Measurements from ENCODE around the genes BCOR and CXorf38.

- PRO-cap, 2 experiments, result no peak in any of the 2 experiments
Measured at GRCh38 chrX:40064243-40064922, 33.4 kb downstream of the BCOR start.

- PRO-cap, 2 experiments, result no peak in any of the 2 experiments
Measured at GRCh38 chrX:40070888-40071216, 26.9 kb downstream of the BCOR start.

DNA sequence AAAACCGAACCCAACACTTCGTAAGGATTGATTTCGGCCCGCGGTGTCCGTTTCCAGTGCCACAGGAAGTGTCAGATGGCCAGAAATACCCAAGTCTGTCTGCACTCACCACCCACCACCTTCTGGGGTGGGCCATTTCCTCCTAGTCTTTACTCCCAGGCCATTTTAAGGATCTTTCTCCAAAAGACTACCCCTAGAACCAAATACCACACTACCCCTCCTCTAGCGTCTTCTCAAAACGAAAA is 2.5 kb downstream of the BCOR start:
- PRO-cap, 2 experiments, result no peak in any of the 2 experiments

DNA sequence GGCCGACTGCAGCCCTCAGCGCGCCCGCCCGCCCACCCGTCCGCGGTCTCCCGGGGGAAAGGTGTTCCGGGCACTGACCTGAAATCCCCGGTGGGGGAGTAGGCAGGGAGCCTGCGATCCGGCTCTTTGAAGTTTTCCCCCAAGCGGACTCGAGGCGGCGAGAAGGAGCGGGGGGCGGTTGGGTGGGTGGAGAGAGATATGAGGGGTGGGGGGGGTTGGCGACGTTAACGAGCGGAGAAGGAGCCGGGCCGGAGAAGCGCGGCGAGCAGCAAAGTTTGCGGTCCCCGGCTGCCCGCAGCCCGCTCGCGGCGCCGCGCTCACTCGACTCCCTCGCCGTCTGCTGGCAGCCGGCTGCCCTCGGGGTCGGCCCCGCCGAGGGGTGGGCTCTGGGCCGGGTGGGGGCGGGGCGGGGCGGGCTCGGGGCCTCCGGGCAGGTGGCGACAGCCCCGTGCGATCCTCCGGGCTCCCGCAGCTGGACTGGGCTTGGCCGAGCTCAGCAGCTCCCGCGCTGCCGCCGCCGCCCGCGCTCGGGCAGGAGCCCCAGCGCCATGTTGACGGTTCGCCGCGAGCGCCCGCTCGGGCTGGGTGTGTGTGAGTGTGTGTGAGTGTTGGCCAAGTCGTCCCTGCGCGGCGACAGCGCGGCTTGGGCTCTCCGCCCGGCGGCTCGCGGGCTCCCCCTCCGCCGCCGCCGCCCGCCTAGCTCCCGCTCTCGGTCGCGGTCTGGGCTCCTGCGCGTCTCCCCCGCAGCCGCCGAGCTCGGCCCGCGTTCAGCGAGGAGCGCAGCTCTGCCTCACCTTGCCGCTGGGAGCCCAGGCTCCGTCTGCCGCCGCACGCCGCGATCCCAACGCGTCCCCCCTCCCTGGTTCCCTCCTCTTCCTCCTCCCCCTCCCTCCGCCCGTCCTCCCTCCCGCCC is at the start of gene BCOR:
Gene BCOR (minus strand): TSS at position 822 of the 913 bp plus-strand sequence.
- PRO-cap, 2 experiments, result peak in 2 of 2 experiments; most common plus-strand start position 251 of the sequence (in 1); most common minus-strand start position 339 of the sequence (in 2)

GRCh38 chrX:40102343-40103741 is 5.1 kb upstream of the BCOR start:
- PRO-cap, 2 experiments, result no peak in any of the 2 experiments

DNA sequence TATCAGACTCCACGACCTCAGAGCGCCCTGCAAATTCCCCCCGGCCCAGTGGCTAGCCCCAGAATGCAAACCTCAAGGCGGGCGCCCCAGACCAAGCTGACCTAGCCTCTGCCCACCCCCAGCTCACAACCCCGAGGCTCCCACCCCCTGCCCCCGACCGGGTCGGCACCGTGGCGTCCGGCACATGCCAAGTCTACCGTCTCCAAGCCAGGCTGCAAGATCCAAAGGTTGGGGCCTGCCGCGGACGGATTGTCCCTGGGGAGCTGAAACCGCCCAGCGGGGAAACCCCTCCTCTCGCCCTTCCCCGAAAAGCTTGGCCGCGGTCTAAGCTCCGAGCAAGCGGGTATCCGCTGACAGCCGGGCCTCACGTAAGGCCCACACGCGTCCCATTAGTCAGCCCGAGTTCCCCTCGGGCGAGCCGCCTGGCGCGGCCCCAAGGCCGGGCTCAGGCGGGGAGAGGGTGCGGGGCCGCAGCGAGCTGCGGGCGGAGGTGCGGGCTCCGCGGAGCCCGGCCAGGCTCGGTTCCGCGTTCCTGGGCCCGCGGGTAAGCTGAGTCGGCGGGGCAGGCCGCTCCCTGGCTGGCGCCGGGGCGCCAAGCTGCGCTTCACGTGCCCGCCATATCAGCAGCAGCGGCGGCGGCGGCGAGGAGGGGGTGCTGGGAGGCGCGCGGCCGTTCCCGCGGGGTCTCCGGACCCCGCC is 6.9 kb upstream of the BCOR start:
- PRO-cap, 2 experiments, result peak in 2 of 2 experiments; most common plus-strand start position 346 of the sequence (in 1); most common minus-strand start position 203 of the sequence (in 1)

DNA sequence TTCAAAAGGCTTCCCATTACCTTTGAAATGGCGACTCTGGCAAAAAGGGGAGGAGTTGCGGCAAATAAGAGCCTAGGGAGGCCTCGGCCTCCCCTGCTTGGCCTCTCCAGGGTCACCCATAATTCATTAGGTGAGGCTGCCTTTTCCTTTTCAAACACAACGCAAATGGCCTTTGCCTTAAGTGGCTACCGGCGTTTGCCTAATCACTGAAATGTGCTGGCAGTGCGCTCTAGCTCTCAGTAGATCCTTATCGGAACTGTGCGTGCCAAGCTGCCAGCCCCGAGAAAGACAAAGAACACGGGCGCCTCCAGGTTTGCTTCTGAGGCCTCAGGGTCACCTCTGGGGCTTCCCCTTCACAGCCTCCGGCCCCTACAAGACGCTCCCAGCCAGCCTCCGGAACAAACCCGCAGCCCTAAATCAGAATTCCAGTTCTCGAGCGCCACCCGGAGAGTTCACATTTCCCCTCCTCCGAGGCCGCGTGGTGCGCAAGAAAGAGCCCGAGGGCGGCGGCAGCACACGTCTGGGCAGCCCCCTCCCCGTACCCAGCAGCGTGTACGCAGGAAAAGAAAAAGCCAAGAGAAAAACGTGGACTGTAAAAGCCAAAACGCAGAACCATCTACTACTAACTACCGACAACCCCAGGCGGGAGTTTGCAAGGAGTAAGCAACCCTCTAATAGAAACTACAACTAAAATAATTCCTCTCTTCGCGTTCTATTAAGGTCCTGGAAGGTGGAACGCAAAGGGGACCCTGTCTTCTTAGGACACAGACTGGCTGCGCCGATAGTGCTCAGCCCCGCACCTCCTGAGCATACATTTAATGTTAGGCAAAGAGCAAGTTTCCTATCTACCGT is 76.4 kb upstream of the BCOR start:
- PRO-cap, 2 experiments, result peak in 2 of 2 experiments; most common plus-strand start position 259 of the sequence (in 1); most common minus-strand start position 406 of the sequence (in 1)

GRCh38 chrX:40297869-40298957 is 200.5 kb upstream of the BCOR start:
- PRO-cap, 2 experiments, result no peak in any of the 2 experiments

DNA sequence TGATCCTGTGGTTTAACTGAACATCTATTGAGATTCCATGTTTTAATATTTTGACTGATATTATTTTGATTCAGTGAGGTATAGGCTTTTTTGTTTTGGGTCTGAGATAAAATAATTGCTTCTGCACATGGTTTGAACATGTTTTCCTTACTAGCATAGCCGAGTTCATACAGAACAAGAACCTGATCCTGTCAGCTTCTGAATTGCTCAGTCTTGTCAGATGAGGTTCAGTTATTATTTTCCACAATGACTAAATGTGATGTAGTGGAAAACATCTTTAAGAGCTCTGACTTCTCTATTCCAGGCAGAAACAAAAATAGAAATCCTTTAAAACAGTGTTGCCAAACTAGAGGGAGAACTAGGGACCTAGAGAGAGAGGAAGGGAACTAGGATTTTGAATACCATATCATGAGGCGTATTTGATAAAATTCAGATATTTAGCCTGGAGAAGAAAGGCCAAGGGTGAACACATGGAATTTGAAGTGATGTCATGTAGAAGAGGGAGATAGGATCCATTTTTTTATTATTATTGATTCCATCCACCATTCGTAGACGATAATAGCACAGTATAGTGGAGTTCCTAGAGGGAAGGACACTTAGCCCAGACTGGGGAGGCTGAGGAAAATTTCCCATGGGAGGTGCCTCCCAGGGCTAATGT is 2.1 kb downstream of the ATP6AP2 start:
- PRO-cap, 2 experiments, result peak in 1 of 2 experiments; most common minus-strand start position 205 of the sequence (in 1)

DNA sequence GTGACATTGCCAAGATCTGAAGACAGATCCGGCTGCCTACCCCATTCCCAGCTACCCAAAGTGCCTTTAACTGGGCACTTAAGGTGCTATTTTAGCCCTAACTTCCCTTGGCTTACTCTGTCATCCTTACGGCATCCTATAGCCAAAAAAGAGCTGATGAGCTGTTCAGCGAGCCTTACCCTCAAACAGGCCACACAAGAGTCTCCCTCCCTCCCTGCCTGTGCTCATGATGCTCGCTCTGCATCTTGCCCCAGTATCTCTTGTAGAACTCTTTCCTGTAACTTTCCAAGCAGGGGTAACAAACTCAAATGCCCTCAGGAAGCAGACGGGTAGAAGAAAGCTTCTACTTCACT is 896 bp downstream of the CXorf38 start:
- PRO-cap, 2 experiments, result no peak in any of the 2 experiments

GRCh38 chrX:40646842-40647624 is at the start of gene CXorf38:
Gene CXorf38, minus strand, starts transcription at chrX:40647561.
- PRO-cap, 2 experiments, result peak in 2 of 2 experiments; most common minus-strand start chrX:40647531 (in 2)

DNA sequence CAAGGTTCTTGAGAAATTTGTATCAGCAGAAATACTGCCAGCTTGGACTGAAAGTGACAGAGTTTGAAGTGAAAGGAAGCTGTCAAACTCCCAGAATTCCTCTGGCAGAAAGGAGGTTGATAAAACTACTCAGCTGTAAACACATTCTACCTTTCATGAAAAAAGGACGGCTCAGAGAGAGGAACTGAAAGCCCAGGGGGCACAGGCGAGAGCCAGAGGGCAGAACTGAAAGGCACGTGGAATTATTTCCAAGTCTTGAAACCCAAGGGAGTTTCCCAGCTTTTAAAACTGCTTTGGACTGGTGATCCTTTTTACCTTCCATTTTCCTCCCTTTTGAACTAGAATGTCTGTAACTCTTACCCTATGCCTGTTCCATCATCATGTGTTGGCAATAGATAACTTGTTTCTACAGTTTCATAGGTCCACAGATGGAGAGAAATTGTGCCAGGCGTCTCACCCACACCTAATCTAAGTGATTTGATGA is 14.6 kb upstream of the MED14 start:
- PRO-cap, 2 experiments, result no peak in any of the 2 experiments

DNA sequence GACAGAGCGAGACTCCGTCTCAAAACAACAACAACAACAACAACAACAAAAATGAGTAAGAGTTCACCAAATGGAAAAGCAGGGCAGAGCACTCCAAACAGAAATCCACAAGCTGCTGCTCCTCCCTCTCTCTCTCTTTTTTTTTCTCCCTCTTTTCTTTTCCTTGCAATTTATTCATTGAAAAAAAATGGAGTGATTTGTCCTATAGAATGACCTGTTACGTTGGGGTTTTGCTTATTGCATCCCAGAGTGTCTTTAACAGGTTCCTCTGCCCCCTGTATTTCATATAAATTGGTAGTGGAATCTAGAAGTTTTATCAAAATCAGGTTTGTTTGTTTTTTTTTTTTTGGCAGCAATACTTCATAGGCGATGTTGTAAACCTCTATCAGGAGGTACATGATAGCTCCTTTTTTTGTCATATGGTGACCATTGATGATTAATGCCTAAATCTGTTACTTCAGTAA is 64.9 kb upstream of the USP9X start:
- PRO-cap, 2 experiments, result no peak in any of the 2 experiments

DNA sequence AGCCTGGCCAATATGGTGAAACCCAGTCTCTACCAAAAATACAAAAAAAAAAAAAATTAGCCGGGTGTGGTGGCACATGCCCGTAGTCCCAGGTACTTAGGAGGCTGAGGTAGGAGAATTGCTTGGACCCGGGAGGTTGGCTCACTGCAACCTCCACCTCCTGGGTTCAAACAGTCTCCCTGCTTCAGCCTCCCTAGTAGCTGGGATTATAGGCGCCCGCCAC is 16.0 kb downstream of the USP9X start:
- PRO-cap, 2 experiments, result no peak in any of the 2 experiments

DNA sequence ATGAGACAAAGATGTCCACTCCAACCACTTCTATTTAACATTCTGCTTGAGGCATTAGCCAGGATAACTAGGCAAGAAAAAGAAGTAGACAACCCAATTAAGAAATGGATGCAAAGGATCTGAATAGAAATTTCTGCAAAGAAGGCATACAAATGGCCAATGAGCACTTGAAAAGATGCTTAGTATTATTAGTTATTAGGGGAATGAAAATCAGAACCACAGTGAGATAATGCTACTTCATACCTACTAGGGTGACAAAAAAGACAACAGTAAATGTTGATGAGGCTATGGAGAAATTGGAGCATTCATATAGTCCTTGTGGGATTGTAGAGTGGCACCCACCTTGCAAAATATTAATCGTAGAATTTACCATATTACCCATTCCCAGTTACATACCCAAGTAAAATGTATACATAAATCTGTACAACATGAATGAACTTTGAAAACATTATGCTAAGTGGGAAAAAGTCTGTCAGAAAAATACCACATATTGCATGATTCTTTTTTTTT is 73.8 kb downstream of the USP9X start:
- PRO-cap, 2 experiments, result no peak in any of the 2 experiments

DNA sequence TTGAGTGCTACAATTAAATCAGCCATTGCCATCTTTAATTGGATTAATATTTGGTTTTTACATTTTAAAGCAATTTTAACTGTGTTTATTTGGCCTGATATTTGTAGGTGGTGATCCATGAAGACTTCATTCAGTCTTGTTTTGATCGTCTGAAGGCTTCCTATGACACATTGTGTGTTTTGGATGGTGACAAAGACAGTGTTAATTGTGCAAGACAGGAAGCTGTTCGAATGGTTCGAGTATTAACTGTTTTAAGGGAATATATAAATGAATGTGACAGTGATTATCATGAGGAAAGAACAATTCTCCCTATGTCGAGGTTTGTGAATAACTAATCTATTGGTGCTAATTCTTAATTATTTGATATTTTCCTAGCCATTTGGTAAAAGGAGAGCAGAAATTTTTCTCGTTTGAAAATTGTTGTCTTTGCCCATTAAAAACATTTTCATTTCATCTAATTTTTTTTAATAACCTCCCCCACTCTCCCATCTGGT is 82.7 kb downstream of the USP9X start:
- PRO-cap, 2 experiments, result no peak in any of the 2 experiments

DNA sequence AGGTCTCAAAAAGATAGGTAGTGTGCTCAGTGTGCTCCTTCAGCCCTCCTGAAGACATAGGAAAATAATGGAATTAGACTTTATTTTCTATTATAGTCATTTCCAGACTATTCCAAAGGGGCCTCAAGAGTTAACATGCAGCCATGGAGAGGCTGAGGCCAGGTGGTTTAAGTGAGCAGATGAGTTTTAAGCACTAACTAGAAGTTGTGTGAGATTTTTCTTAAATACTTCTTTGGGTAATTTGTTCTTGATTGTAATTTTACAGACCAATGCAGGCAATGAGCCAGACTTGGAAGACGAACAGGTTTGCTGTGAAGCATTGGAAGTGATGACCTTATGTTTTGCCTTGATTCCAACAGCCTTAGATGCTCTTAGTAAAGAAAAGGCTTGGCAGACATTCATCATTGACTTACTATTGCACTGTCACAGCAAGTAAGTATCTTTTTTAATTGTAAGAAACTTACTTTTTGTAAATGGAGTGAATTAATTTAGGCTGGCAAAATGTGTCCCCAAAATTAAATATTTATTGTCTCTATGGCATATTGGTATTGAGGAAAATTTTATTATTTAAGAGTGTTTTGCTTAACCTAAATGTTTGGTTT is 103.9 kb downstream of the USP9X start:
- PRO-cap, 2 experiments, result no peak in any of the 2 experiments

- PRO-cap, 2 experiments, result no peak in any of the 2 experiments
Measured at GRCh38 chrX:41191752-41192040, 106.5 kb downstream of the USP9X start.

- PRO-cap, 2 experiments, result no peak in any of the 2 experiments
Measured at GRCh38 chrX:41210037-41210916, 123.7 kb upstream of the DDX3X start.

GRCh38 chrX:41234670-41235507 is 99.1 kb upstream of the DDX3X start:
- PRO-cap, 2 experiments, result no peak in any of the 2 experiments

Measured in Metastatic Liver Carcinoma in the Lung (tissue), 2 donors.